ENCODE measurements around the genes TTC9C, TMEM179B, NXF1 and CHRM1.

DNA sequence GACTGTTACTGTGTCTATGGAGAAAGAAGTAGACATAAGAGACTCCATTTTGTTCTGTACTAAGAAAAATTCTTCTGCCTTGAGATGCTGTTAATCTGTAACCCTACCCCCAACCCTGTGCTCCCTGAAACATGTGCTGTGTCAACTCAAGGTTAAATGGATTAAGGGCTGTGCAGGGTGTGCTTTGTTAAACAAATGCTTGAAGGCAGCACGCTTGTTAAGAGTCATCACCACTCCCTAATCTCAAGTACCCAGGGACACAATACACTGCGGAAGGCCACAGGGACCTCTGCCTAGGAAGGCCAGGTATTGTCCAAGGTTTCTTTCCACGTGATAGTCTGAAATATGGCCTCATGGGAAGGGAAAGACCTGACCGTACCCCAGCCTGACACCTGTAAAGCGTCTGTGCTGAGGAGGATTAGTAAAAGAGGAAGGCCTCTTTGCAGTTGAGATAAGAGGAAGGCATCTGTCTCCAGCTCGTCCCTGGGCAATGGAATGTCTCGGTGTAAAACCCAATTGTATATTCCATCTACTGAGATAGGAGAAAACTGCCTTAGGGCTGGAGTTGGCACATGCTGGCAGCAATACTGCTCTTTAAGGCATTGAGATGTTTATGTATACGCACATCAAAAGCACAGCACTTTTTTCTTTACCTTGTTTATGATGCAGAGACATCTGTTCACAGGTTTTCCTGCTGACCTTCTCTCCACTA, 10.5 kb upstream of the ASRGL1 start:
- RRBS, result no CpG with 5 or more reads among the region's 8 CpGs

GRCh38 chr11:62444090-62445323, 25.7 kb downstream of the SCGB1A1 start:
- RRBS, result 46% methylated on average over 14 of the region's 37 CpGs

DNA sequence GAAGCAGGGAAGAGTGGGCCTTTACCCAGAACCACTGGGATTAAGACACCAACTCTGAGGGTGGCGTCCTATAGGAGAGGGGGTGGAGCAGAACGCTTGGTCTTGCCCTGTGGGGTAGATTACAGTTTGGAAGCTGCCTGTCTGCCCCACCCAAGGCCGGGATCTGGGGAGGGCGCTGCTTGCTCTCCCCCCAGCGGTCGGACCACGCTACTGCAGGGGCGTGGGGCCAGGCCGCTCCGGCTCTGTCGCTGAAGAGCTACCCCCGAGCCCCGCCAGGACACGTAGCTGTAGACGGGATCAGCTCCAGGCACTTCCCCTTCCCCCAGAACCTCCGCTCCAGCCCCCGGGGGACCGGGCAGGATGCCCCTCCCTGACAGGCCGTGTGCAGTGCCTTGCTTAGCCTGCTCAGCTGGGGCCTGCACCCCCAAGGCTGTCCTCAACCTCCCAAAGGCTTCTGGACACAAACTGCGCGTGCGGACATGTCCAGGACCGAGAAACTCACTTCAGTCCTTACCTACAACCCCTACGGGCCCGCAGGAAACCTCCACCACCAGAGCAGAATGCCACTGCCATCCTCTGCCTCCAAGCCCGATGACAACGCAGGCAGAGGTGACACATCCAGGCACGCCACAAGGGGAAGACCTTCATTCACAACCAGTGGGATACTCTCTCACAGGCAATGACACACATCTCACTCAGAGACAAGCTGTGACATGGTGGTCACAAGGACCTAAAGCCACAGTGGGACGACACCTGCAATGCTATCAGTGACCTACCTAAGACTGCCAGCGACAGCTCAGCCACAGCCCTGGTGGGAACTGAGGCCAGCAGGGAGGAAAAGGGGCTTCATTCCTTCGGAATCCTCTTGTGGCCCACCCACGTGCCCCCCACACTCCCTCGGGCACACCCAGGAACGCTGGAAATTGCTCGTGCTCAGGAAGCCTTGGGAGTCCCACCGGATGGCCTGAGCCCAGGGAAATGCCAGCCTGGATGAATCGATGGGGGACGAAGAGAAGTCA, 3.5 kb downstream of the AHNAK start:
- RRBS, result 2% methylated on average over 8 of the region's 38 CpGs

DNA sequence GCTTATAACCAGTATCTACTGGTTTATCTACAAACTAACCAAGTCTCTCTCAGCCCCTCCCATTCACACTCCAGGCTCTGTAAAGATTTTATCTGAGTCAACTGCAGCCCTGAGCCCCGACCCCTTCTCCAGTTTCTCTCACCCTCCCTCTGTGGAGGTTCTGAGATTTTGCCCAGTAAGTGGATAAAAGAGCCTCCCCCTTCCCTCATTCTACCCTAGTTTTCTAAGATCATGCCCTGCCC, 9.2 kb upstream of the AHNAK start:
- RRBS, result no CpG with 5 or more reads among the region's 1 CpG

DNA sequence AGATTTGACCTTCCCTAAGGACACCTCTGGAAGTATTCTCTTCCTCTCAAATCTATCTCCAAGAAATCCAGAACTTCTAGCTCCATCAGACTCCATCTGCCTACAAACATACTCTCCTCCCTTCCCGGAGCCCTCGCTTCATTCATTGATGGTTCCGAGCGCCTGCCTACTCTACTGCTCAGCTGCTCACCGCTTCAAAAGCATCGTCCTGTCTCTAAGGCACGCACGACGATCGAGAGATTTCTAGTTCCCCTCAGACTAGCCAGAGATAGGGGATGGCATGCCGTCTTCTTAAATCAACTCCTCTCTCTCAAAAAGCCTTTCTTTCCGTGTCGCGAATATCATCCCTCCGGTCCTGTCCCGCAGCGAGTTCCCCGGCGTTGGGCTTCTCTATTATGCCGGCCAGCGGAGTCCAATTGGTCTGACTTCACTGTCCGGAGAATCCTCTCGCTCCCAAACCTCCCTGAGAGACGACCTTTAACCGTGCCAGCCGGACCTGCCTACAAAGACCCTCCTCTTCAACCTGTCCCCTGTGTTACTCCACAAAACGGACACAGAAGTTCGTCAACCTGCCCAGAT, 641 bp downstream of the EEF1G start:
- RRBS, result under 1% methylated on average over 6 of the region's 28 CpGs

- RRBS, result 7% methylated on average over 11 of the region's 35 CpGs
Measured at GRCh38 chr11:62602728-62603126, 1.1 kb upstream of the MTA2 start.

DNA sequence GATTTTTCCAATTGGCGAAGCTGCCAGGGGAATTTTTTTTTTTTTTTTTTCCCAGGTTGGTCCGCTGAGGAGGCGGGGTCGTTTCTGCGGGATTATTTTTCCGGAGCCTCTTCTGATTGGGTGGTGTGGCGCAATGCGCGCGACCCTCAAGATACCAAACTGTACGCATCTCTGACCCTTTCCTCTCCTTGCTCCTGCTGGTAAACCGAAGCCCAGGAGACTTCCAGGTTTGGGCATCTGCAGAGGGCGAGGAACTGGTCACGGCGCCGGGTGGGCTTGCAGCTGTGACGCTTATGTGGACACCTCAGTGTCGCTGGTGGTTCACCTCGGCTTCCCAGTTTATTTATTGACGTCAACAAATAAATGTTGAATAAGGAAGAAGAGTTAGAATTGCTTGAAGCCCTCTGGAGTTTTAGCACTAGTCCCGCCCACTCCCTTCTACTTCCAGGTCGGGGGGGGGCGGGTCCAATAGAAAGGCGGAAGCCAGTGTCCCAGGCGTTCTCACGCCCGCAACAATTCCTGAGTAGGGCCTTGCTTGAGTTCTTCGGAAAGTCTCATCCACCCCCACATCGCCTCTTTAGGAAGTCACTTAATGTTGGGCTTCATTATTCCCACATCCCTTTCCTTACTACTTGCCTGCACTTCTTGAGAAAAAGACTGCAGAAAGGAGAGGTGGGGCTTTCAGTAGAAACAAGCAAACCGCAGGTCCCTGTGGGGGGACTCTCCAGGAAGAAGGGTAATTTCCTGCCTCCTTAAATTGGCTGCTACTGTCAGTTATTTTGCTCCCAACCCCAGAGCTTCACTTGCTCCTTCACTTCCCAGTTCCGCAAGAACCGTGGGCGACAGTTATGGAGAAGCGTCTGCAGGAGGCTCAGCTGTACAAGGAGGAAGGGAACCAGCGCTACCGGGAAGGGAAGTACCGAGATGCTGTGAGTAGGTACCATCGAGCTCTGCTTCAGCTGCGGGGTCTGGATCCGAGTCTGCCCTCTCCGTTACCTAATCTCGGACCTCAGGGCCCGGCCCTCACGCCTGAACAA, at the start of gene TTC9C:
Gene TTC9C, plus strand, starts transcription at position 486 of the 1,037 bp plus-strand sequence.
- RRBS, result 1% methylated on average over 10 of the region's 44 CpGs

- RRBS, result 1% methylated on average over 34 of the region's 83 CpGs
Measured at GRCh38 chr11:62787083-62787978, at the start of gene TMEM179B. Gene TMEM179B, plus strand, starts transcription at chr11:62787402.

DNA sequence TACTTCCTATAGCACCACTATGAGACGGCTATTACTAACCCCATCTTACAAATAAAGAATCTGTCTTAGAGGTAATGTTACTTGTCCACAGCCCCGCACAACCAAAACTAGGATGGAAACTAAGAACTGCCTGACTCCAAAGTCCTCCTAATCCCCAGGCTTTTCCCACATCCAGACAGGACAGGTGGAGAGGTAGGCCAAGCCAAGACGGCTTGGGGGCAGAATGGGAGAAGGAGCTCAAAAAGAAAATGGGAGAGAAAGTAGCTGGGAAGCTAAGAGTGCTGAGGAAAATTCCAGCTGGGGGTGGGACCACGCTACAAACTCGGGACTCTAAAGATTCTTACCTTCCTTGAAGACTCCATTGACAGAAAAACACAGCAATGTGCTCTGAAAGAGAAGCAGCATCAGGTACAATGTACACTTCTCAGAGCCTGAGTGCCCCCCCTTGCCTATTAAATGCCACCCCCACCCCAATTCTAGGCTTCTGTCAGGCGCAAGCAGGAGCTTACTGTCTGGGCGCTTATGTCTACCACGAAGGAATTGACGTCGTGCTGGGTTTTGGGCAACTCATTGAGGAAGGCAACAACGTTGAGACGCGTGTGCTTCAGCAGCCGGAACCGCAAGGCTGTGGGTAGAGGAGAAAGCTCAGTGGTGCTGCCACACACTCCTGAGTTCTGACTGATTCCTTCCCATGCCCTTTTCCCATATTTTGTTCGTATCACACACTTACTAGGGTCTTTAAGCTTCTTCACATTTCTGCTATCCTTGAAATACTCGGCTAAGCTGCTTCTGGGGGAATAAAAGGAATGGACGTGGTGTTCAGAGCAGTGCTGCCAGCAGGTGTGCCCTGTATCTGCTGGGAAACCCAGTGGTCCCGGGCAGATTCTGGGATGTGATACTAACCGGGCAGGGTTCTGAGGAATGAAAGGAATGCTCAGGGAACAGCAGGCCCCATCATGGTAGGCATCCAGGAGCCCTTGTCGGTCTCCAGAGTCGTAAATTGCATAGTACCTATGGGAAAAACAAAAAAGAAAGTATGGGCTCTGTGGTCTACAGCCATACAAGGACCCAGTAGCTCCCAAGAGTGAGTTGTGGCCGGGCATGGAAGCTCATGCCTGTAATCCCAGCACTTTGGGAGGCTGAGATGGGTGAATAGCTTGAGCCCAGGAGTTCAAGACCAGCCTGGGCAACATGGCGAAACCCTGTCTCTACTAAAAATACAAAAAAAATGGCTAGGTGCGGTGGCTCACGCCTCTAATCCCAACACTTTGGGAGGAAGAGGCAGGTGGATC, 4.2 kb upstream of the TMEM223 start:
- RRBS, result 83% methylated on average over 1 of the region's 26 CpGs

- RRBS, result no CpG with 5 or more reads among the region's 13 CpGs
Measured at GRCh38 chr11:62799363-62799947, 5.8 kb downstream of the NXF1 start.

DNA sequence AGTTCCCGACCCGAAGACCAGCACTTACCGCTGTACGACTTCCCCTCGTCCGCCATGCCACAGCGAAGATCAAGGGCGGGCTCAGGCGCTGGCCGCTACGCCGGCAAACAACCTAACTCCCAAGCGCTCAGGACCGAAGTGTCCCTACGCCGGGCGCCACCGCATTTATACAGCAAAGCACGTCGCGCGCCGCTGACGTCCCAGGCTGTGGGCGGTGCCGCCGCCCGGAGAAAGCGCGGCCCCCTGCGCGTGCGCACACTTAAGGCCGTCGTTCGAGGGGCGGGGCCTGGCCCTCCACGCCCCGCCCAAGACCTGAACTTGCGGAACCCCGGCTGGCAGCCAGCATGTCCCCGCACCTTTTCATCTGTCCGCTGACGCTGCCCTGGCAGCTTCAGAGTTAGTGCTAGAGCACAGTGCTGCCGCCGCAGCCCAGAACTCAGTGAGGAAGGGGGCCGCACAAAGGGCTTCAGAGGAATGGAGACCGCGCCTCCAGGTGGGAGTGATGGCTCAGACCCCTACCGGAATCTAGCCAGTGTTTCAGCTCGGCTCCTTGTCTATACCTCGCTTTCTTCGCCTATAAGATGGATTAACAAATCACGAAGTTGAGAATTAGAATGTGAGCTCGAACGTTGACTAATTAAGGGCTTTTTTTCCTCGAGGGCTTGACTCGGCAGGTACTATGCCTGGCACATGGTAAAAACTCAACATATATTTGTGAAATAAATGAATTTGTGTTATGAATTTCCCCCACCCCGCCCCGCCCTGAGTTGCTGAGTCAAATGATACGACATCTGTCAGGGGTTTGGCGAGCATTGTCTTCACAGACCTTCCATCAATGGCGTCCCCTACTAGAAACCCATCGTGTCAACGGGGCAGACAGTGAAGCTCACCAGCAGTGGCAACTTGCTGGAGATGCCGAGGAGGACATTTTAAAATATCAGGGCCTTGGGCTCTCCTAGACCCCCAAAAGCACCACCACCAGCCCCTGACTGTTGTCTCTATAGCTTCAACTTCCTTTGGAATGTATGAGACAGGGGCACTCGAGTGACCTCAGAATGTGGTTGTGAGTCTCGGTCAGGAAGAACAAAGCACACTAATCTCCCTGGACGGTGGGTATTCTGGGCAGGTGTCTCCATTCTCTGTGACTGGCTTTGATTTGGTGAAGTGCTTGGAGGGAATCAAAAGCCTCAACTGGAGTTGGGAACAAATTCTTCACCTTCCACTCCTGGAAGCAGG, at the start of gene NXF1:
Gene NXF1, minus strand, starts transcription at position 140 of the 1,236 bp plus-strand sequence.
- RRBS, result 1% methylated on average over 22 of the region's 69 CpGs

- RRBS, result no CpG with 5 or more reads among the region's 11 CpGs
Measured at GRCh38 chr11:62813378-62814232, 8.4 kb upstream of the NXF1 start.

GRCh38 chr11:62824138-62824807, 7.6 kb downstream of the STX5 start:
- RRBS, result no CpG with 5 or more reads among the region's 10 CpGs

DNA sequence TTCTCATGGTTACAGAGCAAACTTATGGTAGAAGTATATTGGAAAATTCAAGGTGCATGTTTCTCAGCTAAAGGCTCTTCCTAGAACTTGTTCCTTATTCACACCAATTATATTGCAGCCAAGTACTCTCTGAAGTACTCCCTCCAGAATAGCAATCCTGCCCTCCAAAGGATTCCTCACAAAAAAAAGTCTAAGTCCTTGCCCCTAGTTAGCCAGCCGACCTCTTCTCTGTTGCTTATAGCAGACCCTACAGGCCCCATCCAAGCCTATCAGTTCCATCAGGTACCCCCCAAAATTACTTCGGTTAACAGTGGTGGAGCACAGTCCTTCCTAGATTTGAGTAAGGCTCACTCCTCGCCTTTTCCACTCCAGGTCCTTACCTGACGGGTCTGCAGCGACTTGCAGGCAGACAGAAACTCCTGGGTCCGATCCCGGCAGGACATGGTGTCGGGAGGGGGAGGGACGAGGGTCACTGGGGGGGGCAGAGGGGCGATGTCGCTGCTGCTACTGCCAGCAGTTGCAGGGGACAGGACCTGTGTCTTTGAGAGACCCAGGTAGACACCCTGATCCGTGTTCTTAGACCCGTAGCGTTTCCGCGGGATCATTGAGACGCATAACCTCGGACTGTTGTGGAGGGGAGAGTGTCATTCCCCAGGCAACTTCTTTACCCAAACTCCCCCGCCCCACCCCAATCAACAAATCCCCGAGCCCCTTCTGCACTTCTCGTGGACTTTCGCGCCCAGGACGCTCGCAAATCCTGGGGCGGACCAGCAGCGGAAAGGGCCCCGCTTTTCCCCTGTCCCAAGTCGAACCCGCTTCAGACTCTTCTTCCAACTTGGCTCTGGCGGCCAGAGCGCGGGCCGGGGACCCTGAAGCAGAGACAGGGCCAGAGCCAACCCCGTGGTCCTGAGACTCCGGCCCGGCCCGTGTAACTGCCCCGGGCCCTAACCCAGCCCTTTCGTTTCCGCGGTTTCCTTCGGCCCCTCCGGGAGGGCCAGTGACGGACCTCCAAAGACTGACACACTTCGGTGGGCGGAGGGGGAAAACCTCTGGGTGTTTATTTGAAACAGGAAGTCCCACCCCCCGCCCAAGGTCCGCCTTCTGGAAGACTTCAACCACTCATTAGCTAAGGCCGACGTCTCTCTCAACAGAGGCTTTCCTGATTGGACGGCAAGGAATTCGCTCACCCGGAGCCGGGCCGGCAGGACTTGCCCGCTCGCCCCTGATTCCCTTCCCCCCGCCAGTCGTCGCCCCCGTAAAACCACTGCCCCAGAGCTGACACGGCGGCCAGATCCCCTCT, 762 bp downstream of the STX5 start:
- RRBS, result 2% methylated on average over 9 of the region's 64 CpGs

DNA sequence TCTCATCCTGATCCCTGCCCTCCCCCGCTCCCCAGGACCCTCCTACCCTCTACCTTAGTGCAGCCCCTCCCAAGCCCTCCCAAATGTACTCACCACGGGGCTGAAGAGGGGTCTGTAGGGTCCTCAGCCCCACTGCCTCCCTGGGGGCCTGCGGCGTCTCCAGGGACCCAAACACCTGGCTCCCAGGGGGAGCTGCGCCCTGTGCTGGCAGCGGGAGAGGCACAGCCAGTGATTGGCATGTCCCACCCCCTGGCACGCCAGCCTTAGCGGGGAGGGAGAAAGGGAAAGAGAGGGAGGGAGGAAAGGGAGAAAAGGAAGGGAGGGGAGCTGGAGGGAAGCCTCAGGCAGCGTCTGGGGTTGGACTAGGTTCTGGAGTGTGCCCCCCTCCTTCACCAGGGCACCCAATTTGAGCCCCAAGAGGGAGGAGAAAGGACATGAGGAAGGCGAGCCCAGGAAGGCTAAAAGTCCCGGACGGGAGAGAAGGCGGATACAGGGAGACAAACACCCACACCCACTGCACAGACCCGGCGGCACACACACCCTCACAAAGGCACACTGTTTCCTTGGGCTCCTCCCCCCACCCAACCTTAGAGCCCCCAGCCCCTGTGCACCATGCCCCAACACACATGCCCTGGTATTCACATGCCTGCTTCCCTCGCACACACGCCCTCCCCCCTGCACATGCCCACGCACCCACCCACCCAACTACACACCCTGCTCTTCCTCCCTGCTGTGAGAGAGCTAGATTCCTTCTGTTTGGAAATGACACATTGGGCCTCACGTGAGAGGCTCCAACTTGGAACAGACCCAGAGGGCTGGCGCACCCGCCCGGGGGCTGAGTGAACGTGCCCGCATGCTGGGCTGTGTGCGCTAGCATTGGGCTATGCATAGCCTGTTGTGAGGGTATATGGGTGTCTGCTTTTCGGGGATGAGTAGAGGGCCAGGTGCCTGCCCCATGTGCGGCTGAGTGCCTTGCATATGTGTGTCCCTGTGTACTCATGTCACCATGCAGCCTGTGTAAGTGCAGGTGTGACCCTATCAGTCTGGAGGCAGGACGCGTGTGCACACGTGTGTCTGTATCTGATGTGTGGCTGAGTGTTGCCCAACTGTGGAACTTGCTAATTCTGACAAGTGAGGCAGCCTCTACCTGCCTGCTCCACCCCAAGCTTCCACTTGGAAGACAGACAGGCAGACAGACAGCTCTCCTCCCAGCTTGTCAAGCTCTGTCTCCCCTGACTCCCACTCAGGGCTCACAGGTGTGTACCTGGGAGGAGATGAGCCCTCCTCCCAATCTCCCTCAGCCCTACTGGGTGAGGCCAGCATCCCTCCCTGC, at the start of gene CHRM1:
Gene CHRM1, minus strand, starts transcription at position 239 of the 1,333 bp plus-strand sequence.
- RRBS, result 11% methylated on average over 4 of the region's 30 CpGs

GRCh38 chr11:63242266-63243073, 929 bp downstream of the SLC22A25 start:
- RRBS, result no CpG with 5 or more reads among the region's 7 CpGs

DNA sequence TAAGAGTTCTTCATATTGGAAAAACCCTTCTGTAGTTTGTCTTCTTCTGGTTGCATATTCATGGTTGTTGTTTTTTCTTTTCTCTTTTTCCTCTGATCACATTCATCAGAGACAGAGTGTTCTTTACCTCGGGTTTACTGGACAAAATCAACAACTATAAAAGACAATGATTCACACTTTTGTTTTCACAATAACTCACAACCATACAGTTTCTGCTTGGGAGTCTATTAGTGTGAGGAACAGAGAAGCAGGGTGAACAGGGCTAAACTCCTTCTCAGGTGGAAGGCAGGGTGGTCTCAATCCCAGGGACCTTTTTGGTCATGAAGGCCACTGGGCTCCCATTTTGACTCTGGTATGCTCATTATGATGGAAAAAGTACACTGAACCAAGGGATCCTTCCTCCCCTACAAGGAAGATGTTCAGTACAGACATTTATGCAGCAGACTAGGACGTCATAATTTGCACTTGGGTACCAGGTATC, 2.7 kb upstream of the SLC22A25 start:
- RRBS, result no CpG with 5 or more reads among the region's 2 CpGs

- RRBS, result no CpG with 5 or more reads among the region's 6 CpGs
Measured at GRCh38 chr11:63247543-63248170, 4.3 kb upstream of the SLC22A25 start.

- RRBS, result no CpG with 5 or more reads among the region's 11 CpGs
Measured at GRCh38 chr11:63529159-63529974, 7.2 kb upstream of the PLAAT4 start.

Measured in non-pigmented ciliary epithelial cell (primary cell).